Thyroid gland (tissue), 7 donors: ENCODE measurements around a stretch of chr14.

DNA sequence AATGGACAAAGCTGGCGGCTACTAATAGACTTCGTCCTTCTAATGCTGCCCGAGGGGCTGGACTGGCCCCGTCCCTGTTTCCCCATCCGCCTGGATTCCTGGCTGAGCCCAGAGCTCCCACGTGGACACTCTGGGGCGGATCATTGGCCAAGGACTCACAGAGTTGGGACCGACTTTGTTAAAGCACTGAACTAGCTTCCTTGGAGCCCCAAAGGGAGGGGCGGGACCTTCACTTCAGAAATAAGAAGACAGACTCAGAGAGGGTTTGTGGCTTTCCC, 10.6 kb upstream of the SERPINA9 start:
- PRO-cap, 2 experiments: no peak in any of the 2 experiments
- RAMPAGE, long total RNA, 5 experiments: no peak in any of the 5 experiments

DNA sequence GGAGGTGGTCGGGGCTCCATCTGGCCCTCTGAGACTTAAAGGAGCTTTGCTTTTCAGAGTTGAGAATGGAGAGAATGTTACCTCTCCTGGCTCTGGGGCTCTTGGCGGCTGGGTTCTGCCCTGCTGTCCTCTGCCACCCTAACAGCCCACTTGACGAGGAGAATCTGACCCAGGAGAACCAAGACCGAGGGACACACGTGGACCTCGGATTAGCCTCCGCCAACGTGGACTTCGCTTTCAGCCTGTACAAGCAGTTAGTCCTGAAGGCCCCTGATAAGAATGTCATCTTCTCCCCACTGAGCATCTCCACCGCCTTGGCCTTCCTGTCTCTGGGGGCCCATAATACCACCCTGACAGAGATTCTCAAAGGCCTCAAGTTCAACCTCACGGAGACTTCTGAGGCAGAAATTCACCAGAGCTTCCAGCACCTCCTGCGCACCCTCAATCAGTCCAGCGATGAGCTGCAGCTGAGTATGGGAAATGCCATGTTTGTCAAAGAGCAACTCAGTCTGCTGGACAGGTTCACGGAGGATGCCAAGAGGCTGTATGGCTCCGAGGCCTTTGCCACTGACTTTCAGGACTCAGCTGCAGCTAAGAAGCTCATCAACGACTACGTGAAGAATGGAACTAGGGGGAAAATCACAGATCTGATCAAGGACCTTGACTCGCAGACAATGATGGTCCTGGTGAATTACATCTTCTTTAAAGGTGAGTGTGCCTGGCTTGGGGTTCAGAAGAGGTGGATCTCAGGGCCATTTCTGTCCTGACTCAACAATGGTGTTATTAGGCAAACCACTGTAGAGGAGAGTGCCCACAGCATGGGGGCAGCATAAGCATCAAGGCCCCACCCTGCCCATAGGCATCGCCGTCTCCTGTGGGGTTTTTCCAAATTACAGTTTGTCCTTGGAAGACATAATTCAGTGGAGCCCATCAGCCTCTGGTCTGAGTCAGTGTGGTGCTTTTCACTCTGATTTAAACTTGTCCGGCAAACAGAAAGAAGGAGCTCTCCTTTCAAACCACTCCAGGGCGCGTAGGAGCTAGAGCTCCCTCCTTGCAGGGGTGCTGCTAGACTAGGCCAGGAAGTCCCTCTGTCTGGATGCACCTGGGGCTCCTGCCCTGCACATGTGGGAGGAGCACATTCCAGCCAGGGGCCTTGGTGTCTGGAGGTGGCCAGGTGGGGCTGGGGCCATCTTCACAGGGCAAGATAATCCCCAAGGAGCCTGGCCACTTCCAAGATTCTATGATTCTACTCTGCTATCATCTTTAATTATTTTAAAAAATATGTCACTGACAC, 2.6 kb downstream of the SERPINA3 start:
- PRO-cap, 2 experiments: no peak in any of the 2 experiments
- RAMPAGE, long total RNA, 5 experiments: no peak in any of the 5 experiments

GRCh38 chr14:95183712-95184136, 26.4 kb upstream of the DICER1 start:
- PRO-cap, 2 experiments: no peak in any of the 2 experiments
- RAMPAGE, long total RNA, 5 experiments: no peak in any of the 5 experiments

GRCh38 chr14:95220512-95221476, 63.5 kb upstream of the DICER1 start:
- PRO-cap, 2 experiments: no peak in any of the 2 experiments
- RAMPAGE, long total RNA, 5 experiments: no peak in any of the 5 experiments

DNA sequence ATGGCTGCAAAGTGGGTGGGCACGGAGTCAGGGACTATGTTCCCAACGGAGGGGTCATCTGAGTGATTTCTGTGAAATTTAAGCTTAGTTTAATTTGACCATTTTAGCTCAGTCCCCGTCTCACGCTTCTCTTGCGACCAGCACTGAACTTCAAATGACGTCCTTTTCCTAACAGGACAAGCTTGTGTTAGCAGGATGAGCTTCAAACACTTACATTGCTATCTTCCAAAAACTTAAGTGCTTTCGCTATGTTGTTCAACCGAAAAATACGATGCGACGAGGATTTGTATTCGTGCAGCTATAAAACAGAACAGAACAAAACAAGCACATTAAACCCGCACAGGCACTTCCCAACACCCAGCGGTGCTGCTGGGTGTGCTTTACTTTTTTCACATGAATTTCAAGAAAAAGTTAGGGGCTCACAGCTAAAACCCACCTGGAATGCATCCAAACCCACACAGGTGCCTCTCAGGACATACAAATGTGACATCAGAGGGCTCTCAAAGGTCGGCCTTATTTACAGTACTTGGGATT, 64.2 kb upstream of the DICER1 start:
- PRO-cap, 2 experiments: no peak in any of the 2 experiments
- RAMPAGE, long total RNA, 5 experiments: no peak in any of the 5 experiments

DNA sequence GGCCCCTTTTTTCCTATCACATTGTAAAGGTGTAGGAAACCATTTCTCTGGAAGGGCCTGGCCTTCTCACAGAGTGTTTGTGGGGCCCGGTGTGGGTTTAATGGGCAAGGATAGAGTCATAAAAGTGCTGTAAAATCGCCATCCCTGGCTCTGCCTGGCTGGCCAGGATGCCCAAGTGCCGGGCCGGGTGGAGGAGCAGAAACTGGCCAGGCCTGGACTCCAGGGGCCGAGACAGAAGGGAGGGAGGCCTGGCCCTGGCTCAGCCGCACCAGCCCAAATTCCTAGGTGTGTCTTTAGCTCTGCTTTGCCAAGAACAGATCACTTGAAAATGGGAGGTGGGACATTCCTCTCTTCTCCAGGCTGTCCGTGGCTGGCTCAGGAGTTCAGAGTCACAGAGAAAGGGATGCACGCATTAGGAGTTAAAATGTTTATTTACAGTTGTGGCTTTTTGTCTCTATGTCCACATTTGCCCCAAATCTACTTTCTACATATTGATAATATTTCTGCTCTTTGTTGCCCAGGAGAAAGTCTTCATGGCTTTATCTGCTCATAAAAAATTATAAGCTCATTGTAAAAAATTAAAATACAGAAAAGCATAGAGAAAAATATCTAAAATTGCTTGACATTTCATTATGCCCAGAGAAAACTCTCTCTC, 77.3 kb upstream of the DICER1 start:
- PRO-cap, 2 experiments: peak in 2 of 2 experiments; most common plus-strand start position 386 of the sequence (in 2); most common minus-strand start position 204 of the sequence (in 2)
- RAMPAGE, long total RNA, 5 experiments: no peak in any of the 5 experiments

DNA sequence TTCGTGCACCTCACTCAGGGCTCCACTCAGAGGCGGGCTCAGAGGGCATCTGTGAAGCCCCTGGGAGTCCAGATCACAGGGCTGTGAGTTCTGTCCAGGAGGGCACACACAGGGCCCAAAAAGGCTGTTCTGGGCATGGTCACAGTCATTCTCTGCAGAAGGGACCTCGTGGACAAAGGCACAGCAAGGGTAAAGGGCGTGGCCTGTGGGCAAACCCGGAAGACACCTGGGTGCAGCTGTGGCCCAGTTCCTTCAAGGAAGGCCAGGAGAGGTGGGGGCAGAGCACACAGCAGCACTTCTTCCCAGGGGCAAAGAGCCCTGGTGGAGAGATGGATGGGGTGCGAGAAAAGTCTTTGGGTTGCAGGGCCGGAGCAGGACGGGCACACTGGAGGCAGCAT, 9.1 kb downstream of the CLMN start:
- PRO-cap, 2 experiments: no peak in any of the 2 experiments
- RAMPAGE, long total RNA, 5 experiments: no peak in any of the 5 experiments

- PRO-cap, 2 experiments: no peak in any of the 2 experiments
- RAMPAGE, long total RNA, 5 experiments: no peak in any of the 5 experiments
These were observed 29.5 kb downstream of the SYNE3 start for GRCh38 chr14:95486939-95487301.

DNA sequence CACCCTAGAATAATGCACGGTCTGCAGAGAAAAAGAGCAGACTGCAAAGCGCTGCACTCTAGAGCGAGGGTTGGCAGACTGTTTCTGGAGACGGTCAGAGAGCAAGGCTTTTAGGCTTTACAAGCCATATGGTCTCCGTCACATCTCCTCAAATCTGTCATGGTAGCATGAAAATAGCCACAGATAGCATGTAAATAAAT, 19.0 kb downstream of the SYNE3 start:
- PRO-cap, 2 experiments: no peak in any of the 2 experiments
- RAMPAGE, long total RNA, 5 experiments: no peak in any of the 5 experiments

DNA sequence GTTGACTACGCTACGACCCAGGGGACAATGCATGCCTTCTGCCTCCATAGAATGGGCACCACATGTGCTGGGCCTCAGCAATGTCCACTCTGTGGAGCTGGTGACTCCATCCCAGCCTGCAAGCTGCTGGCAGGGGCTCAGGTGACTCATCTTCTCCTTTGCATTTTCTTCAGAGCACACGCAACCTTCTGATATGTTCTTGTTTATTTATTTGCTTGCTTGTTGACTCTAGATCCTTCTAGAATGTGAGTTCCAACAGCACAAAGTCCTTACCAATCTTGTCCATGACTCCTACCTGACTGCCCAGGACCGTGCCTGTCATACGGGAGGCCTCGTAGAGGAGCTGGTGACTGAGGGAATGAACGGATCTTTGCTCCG, 15.4 kb downstream of the SYNE3 start:
- PRO-cap, 2 experiments: peak in 1 of 2 experiments; most common minus-strand start position 91 of the sequence (in 1)
- RAMPAGE, long total RNA, 5 experiments: no peak in any of the 5 experiments

GRCh38 chr14:95520222-95520773, 3.8 kb upstream of the SYNE3 start:
- PRO-cap, 2 experiments: no peak in any of the 2 experiments
- RAMPAGE, long total RNA, 5 experiments: no peak in any of the 5 experiments

GRCh38 chr14:95535771-95536604, 1.1 kb downstream of the GLRX5 start:
- PRO-cap, 2 experiments: no peak in any of the 2 experiments
- RAMPAGE, long total RNA, 5 experiments: no peak in any of the 5 experiments

GRCh38 chr14:96039584-96040689, 775 bp downstream of the C14orf132 start:
- PRO-cap, 2 experiments: peak in 1 of 2 experiments; most common plus-strand start chr14:96040206 (in 1); most common minus-strand start chr14:96040078 (in 1)
- RAMPAGE, long total RNA, 5 experiments: no peak in any of the 5 experiments

GRCh38 chr14:96239596-96240334, 16.2 kb upstream of the BDKRB1 start:
- PRO-cap, 2 experiments: no peak in any of the 2 experiments
- RAMPAGE, long total RNA, 5 experiments: no peak in any of the 5 experiments

GRCh38 chr14:96364762-96365437, 1.6 kb downstream of the GSKIP start:
- PRO-cap, 2 experiments: no peak in any of the 2 experiments
- RAMPAGE, long total RNA, 5 experiments: no peak in any of the 5 experiments

- PRO-cap, 2 experiments: peak in 1 of 2 experiments; most common plus-strand start chr14:96501895 (in 1); most common minus-strand start chr14:96501919 (in 1)
- RAMPAGE, long total RNA, 5 experiments: no peak in any of the 5 experiments
These were observed 612 bp upstream of the PAPOLA start for GRCh38 chr14:96501542-96501998.

DNA sequence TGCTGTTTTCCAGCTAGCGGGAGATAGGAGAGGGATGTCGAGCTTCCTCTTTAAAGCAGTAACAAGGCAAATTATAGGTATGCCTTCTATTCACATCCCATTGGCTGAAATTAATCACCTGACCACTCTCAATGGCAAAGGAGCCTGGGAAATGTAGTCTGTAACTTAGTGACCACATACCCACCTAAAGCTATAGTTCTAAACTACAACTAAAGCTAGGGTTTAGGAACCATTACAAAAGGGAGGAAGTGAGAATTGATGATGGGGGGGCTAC, 34.5 kb upstream of the VRK1 start:
- PRO-cap, 2 experiments: no peak in any of the 2 experiments
- RAMPAGE, long total RNA, 5 experiments: no peak in any of the 5 experiments

DNA sequence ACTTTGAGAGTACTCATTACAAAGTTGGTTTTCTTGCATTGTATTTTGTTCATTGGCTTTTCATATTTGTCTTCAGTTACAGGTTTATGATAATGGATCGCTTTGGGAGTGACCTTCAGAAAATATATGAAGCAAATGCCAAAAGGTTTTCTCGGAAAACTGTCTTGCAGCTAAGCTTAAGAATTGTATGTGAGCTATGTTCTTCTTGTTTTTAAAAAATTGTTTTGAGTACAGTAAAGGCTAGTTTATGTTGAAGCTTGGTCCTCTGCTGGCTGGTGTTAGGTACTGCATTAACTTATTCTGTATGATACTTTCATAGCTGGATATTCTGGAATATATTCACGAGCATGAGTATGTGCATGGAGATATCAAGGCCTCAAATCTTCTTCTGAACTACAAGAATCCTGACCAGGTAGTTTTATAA, 55.6 kb downstream of the VRK1 start:
- PRO-cap, 2 experiments: no peak in any of the 2 experiments
- RAMPAGE, long total RNA, 5 experiments: no peak in any of the 5 experiments

GRCh38 chr14:97025578-97026373, 228.6 kb downstream of the VRK1 start:
- PRO-cap, 2 experiments: no peak in any of the 2 experiments
- RAMPAGE, long total RNA, 5 experiments: no peak in any of the 5 experiments

- PRO-cap, 2 experiments: no peak in any of the 2 experiments
- RAMPAGE, long total RNA, 5 experiments: no peak in any of the 5 experiments
These were observed 774.7 kb downstream of the VRK1 start for GRCh38 chr14:97571905-97572242.